ENCODE results near the genes STK16 and RESP18.

- PRO-cap = bidirectional peak, plus-strand start at chr2:219245526, minus-strand start at chr2:219245422; unidirectional peak, minus-strand start at chr2:219246035
These were observed at the start of gene STK16 for GRCh38 chr2:219245288-219246598. Gene STK16, plus strand, starts transcription at chr2:219245479.

DNA sequence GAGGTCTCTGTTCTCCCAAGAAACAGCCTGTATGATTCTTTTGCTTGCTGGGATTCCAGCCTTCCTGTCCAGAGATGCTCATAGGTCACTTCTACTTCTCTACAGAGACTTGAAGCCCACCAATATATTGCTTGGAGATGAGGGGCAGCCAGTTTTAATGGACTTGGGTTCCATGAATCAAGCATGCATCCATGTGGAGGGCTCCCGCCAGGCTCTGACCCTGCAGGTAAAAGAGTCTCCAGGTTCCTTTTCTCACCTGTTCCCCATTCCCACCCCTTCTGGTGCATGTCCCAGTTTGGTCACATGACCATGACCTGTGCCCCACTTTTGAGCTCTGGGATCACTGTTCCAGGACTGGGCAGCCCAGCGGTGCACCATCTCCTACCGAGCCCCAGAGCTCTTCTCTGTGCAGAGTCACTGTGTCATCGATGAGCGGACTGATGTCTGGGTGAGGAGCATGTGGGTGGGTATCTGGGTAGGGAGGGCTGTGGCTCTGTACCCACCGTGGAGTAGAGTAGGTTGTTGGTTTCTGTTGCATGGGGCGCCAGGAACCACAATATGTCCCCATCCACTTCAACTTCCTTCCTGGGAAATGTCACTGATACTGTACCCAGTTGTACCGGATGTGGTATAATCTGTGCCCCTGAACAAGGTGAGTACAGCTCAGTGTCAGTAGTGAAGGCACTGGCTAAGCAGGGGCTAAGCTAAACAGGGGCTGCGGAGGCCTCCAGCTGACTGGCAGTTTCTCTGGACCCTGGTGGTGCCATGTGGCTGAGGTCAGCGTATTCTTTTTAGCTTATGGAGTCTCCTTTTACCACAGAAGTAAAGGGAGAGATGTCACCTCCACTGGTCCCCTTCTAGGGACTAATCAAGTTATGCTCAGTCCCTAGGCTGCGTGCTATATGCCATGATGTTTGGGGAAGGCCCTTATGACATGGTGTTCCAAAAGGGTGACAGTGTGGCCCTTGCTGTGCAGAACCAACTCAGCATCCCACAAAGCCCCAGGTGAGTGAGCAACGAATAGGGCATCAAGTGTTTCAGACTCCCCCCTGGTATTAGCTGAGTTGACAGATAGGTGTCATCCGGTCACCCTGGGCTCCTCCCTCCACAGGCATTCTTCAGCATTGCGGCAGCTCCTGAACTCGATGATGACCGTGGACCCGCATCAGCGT, 2.4 kb downstream of the STK16 start:
- PRO-cap = no peak

- PRO-cap = no peak
These were observed at the start of gene RESP18 for GRCh38 chr2:219332885-219333591. Gene RESP18, minus strand, starts transcription at chr2:219333177.

DNA sequence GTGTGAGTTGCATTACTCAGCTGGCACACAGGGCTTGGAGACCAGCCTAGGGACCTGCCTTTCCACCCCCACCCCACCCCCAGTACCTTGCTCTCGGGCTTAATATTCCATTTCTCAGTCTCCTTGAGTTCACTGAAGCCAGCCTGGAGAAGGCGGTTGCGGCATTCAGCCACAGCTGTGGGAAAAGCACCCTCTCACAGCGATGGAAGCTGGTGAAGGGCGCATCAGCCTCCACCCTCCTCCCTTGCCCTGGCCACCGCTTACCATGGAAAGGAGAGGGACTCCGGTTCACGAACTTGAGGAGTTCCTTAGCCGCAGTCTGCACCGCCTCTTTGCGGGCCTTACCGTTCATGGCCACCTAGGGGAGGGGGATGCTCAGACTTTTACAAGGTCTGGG, 908 bp downstream of the DNPEP start:
- PRO-cap = no peak

DNA sequence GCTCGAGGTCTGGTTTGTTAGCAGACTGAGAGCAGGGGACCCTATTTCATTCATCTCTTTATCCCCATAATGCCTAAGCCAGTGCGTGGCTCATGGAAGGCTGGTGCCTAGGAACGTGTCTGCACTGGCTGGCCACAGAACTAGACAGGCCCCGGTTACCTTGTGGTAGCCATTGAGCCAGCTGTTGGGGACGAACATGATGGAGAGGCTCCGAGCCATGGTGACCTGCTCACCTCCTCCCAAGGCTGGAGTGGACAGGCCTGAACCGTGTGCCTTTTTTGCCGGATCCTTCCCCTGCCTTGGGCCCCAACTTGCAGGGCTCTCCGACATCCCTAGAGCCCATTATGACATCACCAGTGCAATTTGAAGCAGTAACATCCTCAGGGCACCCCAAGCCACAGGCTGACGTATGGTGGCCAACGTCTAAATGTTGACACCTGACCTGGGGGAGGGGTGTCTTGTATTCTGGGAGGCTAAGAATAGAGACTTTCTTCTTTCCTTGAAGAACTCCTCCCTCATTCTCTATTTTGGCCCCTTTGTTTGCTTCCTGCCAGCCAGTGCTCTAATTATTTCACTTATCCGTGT, 12.1 kb upstream of the DNPEP start:
- PRO-cap = no peak

- PRO-cap = no peak
These were observed 25.5 kb upstream of the SPEGNB start for GRCh38 chr2:219470197-219471088.

DNA sequence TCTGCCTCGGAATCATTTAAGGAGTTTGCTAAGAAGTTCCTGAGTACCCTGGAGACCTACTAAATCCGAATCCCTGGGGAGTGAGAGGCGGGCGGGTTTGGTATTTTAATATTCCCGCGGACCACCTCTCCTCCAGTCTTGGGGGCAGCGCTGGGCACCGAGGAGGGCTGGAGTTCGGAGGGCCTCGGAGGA, 1.5 kb downstream of the OBSL1 start:
- PRO-cap = no peak

GRCh38 chr2:219592644-219593134, 5.0 kb upstream of the STK11IP start:
- PRO-cap = no peak

GRCh38 chr2:219607903-219608769, 10.5 kb downstream of the STK11IP start:
- PRO-cap = no peak

DNA sequence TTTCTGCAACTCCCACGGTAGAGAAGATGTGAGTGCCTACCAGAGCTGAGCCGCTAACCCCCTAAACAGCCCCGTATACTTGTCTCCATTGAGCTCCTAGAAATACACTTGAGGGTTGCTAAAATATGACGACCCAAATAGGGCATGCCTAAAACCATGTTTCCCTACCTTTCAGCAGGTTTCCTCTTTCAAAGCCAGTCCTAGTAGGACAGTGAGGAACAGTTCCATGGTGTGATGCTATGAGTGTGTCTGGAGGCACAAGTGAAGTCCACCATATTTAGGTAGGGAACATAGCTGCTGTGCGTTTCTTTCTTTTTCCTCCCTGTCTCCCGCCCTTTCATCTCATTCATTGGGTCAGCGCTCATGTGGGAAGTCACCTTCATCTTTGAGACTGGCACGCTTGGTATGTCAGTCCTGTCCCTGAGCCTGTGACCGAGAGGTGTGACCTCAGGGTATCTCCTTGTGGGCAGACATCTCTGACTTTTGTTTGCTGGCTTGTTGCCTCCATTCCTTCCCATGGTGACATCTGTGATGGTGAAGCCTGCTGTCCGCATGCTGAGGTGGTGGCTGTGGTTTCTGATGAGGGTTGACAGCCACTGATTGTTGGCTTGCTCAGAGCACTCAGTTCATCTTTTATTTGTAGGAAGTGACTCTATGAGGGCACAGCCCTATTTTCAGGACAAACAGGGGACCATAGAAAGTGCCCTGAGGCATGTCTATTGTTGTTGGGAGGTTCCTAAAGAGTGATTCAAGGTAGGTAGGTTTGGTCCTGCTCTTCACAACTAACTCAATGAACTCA, 139.1 kb downstream of the SLC4A3 start:
- PRO-cap = no peak

GRCh38 chr2:220975113-220975429, 597.0 kb downstream of the EPHA4 start:
- PRO-cap = unidirectional peak, plus-strand start at chr2:220975240

GRCh38 chr2:221518146-221519353, 53.6 kb downstream of the EPHA4 start:
- PRO-cap = no peak

GRCh38 chr2:221520038-221520501, 52.0 kb downstream of the EPHA4 start:
- PRO-cap = no peak

GRCh38 chr2:221896635-221897411, 324.7 kb upstream of the EPHA4 start:
- PRO-cap = no peak

DNA sequence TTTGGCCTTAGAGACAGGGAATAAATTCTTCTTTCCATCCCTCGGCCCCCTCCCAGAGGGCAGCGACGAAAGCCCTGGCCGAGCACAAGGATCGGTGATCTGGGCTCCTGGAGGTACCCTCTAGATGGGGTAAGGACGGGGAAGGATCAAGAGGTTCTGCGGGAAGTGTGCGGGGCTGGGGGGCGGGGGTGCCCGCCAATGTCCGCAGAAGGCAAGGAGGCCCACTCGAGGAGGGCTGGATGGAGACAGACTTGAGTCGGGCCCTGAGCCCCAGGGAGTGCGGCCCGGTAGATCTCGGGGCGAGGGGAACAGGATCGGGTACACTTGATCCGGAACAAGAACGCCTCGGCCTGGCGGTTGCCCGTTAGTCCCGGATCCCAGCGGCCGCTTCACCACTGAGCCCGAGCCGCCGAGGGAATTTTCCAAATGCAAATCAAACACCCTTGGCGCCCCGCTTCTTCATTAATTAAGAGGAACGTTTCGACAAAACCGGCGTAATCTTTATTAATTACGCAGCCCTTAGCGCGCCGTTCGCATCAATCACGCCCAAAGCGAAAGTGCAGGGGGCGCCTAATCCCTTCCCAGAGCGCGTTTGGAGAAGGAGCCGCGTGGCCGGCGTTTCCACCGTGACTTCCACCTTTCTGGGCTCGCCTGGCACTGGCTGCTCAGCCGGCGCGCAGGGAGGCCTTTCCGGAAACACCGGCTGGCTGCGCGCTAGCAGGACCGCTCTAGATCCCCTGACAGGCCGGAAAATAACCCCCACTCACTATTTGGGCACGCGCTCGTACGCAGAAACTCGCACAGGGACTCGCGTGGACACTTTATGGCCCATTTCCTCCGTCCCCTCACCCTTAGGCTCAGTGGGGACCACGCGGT, 7.0 kb upstream of the PAX3 start:
- PRO-cap = no peak

DNA sequence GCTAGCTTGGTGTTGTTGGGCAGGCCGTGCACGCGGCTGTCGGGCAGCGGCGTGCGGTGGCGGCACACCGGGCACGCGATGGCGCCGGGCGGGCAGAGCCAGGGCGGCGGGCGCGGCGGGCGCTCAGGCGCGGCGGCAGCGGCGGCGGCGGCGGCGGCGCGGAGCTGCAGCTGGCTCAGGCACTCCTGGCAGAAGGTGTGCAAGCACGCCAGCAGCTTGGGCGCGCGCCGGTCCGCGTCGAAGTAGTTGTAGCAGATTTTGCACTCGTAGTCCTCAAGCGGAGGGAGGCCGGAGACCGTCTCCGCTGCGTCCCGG, 366 bp downstream of the ENSG00000288658 start:
- PRO-cap = unidirectional peak, plus-strand start at position 95 of the sequence

DNA sequence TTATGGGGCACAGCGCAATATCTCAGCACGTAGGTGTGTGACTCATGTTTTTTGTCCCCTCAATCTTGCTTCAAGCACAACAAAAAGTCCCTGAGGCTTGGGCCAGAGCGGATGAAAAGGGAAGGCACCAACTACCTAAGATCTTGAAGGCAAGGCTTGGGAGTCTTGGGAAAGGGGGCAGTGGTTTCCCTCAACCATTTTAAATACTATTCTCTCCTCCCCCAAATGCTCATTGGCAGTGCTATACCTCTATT, 9.9 kb downstream of the SGPP2 start:
- PRO-cap = no peak

- PRO-cap = no peak
These were observed 106.9 kb downstream of the FARSB start for GRCh38 chr2:222548946-222549388.

- PRO-cap = no peak
These were observed 57.7 kb upstream of the KCNE4 start for GRCh38 chr2:222994109-222994775.

GRCh38 chr2:223469260-223469776, 132.8 kb downstream of the SCG2 start:
- PRO-cap = no peak

All from rectum (tissue), 1 donor.